ENCODE measurements around a stretch of chr10.

- PRO-cap = no peak
Observed at GRCh38 chr10:124634496-124634953, 109.7 kb downstream of the FAM53B start.

DNA sequence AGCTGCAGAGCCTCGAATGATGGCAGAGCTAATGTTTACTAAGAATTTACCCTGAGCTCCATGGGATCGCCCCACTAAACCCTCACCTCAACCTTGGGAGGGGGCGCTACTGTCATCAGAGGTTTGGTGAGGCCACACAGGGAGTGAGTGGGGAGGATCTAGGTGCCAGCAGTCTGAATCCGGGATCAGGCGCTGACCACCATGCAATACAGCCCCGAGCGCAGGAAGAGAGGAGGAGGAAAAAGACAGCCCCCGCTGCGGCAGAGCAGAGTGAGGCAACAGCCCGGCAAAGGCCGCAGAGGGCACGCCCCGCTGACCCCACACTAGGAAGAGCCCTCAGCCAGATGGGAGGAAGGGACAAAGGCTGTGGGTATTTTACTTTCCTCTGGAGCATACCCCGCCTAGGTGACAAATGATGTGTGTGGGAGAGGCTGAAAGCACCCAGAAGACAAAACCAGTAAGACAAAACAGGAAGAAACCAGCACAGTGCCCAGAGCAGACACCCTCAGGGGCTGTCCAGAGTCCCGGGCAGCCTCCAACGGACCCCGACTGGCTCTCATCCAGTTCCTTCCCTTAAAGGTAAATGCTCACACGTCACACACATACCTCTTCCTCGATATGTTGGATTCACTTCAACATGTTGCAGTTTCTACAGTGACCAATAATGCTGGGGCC lies 103.4 kb downstream of the FAM53B start:
- PRO-cap = no peak

GRCh38 chr10:124654787-124655073 lies 89.4 kb downstream of the FAM53B start:
- PRO-cap = no peak

- PRO-cap = no peak
Observed at GRCh38 chr10:124657796-124658313, 86.3 kb downstream of the FAM53B start.

DNA sequence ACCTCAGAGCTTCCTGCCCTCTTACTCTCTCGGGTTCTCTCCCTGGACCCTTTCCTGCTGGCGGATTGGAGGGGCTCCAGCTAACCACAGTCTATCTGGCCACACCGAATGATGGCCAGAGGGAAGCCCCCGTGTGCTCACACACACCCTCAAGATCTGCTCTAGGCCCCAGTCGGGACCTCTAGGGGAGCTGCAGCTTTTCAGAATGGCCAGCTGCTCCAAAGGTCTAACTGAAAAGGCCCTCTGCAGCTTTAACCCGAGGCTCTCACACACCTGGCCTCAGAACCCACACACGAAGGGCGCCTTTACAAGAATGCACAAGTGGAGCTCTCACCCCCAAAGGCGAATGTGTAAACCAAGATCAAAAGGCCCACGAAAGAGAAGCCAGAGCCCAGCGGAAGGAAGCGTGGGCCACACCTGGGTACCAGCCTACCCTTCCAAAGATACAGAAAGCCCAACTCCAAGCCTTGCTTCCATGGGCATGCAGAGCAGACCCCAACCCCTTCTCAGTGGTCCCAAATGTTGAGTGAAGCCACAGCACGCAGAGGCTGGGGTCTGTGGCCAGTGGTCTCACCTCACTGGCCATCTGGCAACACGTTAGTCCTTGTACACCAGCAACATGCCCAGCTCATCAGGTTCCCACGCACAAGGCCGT lies 65.3 kb downstream of the FAM53B start:
- PRO-cap = no peak

- PRO-cap = no peak
Observed at GRCh38 chr10:124685186-124685805, 58.9 kb downstream of the FAM53B start.

DNA sequence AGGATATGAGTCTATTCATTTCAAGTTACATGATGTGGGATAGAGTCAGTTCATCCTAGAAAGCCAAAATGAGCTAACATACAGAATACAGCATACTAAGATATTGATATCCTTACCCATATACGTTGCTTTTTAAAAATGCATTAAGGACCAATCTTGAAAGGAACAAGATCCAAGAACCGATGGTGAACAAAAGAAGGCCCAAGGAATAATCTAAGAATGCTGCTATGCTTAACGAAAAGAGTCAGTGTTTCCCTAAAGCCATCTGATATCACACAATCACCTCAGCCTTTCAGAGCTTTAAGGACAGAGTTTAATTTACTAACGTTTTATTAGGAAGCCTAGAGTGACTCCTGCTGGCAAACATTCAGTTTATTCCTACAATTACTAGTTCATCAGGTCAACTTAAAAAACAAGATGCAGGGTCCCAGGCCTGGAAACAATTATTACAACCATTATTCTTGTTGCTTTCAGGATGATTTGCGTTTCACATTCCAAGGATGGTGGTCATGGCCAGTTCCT lies 1.3 kb upstream of the FAM53B start:
- PRO-cap = no peak

- PRO-cap = no peak
Observed at GRCh38 chr10:124748993-124749723, 5.0 kb upstream of the FAM53B start.

- PRO-cap = no peak
Observed at GRCh38 chr10:124916092-124916459, 25.8 kb upstream of the ZRANB1 start.

DNA sequence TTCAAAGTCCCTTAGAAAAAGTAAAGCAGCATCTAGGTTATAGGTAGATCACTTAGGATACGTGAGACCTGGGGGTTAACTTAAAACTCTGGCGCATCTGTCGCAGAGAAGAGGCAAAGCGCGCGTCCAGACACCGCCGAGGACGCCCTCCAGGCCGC lies 25.6 kb upstream of the ZRANB1 start:
- PRO-cap = no peak

DNA sequence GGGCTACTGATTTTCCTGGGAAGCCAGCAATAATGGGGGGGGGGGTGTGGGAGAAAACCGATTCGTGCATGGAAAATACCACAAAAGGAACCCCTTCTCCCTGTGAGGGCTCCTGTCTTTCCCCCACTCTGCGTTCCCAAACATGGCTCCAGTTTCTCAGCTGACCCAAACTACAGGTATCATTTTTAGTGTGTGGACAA lies 36.1 kb downstream of the CTBP2 start:
- PRO-cap = no peak

DNA sequence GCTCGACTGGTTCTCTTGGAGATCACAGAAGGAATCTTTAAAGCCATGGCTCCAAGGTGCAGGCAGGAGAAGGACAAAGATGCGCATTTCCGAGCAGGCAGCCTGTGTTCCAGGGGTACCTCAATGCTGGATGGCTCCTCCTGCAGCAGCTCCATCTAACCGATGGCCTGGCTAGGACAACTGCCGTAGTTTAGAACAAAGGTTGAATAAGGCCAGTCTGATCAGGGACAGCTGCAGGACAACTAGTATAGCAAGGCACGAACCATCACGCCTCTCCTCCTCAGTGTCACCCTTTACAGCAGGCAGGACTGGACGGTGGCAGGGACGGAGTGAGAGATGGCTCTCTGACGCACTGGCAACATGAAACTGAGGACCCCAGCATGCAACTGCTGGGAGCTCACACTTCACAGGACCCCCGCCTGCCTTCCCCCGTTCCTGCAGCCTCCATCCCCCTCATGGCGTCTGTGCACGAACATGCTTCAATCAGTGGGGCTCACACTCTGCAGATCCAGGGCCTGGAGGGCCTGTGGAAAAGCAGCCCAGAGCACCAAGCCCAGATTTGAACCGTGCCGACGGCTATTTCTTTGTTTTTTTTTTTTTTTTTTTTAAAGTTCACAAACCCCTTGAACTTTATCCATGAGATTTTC lies 32.3 kb downstream of the CTBP2 start:
- PRO-cap = no peak

- PRO-cap = no peak
Observed at GRCh38 chr10:125064879-125065797, 37.3 kb upstream of the CTBP2 start.

- PRO-cap = no peak
Observed at GRCh38 chr10:125116424-125117375, 88.8 kb upstream of the CTBP2 start.

DNA sequence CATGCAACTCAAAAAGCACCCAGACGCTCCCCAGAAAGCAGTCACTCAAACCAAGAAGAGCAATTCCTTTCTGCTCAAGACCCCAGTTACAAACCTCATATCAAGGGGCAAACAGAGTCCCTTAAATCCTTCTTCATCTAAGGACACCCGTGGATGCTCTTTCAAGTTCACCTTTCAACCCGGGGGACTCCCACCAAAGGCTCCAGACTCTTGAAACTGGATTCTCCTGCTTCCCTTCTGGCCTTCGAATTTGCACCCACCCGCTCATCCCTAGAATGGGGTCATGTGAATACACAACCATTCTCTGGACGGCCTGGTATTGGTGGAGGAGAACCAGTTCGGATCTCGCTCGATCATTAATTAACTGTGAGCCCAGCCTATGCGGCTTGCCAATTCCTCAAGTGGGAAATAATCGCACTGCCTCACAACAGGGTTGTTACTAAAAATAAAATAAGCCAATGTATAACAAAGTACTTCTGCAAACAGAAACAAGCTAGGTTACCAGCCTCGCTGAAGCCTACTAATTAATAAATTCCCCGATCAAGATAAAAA lies 116.2 kb upstream of the CTBP2 start:
- PRO-cap = no peak

DNA sequence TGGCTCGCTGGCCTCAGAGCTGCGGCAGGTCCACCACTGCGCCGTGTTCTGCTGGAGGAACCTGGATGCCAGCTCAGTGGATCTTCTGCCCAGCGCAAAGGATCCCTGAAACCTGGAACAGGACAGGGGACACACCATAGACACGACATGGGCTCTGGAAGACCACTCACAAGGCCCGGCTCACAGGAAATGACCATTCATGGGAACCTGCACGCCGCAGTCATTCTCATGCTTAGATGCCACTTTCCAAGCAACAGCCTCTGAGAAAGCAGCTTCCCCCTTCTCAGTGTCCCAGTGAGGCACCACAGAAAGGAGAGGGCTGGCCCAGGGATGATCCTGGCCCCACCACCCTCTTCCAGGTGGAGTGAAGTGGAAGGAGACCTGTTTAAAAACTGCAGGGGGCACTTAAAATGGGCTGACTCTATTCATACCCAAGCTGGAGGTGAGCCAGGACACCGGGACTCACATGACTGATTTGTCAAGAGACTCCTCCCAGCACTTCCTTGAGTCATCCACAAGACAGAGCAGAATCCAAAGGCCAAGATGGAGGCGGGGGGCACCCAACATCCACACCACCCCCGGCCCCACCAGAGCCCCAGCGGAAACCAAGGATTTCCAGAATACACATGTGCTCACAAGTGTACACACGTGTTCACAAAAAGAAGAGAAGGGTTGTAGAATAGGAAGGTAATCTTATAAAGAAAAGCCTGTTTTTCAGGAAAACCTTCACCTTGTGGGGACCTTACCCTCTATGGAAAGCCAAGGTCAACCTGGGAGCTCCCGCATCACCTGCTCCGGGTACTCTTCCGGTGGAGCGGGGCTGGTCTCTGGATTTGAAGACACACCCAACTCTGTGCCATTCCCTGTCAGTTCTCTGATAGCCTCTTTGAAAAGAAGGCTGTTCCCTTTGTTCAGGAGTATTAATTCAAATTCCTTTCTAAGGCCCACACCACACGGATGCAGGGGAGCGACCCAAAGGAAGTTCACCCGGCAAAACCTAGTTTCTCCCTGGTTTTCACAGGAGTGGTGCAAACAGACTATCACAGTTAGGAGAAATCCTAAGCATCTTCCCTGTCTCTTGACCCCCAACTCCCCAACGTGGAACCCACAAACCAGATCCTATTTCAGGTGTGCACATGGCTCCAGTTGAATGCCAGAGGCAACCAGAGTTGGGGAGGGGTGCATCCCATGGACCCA lies 121.5 kb upstream of the CTBP2 start:
- PRO-cap = unidirectional peak, plus-strand start at position 534 of the sequence

DNA sequence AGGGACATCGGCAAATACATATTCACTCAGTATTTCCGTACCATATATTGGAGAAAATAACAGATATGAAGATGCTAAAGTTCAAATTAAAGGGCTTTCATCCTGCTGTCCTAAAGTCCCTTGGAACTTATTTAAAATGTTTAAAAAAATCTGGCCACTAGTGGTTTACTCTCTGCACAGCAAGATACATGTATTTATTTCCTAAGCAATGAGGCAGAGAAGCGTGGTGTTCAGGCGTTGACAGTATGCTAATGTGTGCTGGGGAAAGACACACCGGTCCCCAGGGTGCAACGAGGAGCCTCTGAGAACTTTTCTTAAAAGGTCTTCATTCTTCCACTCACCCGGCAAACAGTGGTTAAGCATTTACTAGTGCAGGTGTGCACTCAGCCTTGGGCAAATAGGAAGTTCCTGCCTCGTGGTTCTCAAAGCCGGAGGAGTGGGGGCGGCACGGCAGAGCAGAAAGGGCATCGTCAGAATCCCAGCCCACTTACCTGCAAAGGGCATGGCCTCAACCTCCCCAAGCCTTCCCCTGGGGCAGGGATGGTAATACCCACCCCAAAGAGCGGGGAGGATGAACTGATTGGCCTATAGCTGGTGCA lies 316.7 kb upstream of the CTBP2 start:
- PRO-cap = no peak

DNA sequence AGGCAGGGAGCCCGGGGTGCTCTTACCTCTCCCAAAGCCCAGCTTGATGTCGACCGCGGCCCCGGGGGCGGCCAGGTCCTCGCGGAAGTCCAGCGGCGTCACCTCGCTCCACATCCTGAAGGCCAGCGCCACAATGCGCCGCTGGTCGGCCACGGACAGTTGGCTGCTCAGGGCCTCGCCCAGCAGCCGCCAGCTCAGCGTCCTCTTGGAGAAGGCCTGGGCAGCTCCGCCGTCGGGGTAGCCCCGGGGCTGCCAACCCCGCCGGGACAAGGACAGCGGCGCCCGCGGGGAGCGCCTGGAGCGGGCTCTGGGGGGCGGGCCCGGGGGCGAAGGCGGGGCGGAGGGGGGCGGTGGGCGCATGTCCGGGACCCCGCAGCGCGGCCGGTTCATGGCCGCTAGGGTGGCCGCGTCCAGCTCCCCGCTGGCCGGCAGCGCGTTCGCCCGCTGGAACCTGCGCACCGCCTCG lies 1.8 kb downstream of the MMP21 start:
- PRO-cap = no peak

DNA sequence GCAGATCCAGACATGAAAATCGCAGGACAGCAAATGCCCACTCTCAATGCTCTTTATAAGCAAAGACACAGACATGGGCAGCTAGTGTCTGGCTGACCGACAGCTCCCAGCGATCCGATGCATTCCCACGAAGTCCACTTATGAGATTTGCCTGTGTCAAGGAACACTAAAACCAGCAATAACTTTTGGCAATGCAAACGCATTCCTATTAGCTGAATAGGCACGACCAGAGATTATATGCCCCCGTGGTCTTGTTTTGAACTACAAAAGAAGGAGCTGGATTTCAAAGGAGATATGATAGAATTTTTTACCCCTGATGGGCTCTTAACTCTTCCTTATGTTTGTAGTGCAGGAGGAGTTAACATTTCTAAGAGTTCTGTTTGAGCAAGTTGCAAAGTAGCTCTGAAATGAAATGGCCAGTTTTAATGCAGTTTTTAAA lies 72.5 kb downstream of the ADAM12 start:
- PRO-cap = no peak

DNA sequence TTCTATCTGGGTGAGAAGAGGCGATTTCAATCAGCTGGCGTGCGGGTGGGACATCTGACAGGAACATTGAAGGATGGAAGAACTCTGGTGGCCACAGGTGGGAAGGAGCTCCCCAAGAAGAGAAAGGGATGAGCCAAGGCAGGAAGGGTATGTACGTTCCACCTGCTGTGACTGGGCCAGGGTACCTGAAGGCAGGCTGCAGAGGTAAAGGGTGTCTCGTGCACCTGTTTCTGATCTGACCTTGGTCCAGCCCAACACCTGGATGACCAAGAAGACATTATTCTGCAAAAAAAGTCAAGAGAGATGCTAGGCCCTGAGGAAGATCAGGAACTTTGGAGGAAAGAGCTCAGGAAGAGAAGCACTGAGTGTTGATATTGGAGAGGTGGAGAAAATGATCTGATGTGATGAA lies 38.3 kb upstream of the DOCK1 start:
- PRO-cap = no peak